Measurements from ENCODE around the genes CHST1 and ATG13.

DNA sequence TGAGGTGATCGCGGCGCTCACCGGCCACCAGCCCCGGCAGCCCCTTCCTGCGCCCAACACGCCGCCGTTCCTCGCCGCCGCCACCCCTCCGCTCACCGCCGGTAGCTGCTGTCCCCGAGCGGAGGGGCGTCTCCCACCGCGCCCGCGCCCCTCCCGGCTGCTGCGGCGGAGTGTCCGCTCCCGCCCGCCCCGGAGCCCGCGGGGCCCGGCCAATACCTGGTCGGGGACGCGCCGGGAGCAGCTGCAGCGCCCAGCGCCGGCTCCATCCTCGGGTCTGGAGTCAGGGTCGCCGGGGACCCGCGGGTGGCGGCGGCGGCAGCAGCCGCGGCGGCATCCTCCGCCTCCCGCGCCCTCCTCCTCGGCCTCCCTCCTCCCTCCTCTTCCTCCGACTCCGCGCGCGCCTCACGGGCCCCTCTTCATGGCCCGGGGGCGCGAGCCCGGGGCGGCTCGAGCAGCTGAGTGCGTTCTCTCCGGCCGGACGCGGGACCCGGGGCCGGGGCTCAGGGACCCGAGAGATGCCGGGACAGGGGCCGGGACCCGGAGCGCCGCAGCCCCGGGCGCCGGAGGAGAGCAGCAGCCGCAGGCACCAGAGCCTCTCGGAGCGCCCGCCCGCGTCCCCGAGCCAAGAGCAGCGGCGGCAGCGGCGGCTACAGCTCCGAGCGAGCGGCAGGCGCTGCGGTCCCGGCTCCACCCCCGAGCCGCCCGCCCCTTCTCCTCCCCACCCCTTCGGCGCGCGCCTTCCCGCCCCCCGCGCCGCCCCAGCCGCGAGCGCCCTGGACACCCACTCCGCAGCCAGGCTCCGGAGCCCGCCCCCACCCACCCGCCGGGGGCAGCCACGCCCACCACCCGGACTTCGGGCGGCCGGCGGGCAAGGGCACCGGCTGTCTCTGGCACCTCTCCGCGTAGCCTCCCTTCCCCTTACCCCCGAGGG, at the start of gene CHST1:
Gene CHST1, minus strand, starts transcription at position 661 of the 931 bp plus-strand sequence.
- RRBS: 3% methylated on average over 51 of the region's 128 CpGs

DNA sequence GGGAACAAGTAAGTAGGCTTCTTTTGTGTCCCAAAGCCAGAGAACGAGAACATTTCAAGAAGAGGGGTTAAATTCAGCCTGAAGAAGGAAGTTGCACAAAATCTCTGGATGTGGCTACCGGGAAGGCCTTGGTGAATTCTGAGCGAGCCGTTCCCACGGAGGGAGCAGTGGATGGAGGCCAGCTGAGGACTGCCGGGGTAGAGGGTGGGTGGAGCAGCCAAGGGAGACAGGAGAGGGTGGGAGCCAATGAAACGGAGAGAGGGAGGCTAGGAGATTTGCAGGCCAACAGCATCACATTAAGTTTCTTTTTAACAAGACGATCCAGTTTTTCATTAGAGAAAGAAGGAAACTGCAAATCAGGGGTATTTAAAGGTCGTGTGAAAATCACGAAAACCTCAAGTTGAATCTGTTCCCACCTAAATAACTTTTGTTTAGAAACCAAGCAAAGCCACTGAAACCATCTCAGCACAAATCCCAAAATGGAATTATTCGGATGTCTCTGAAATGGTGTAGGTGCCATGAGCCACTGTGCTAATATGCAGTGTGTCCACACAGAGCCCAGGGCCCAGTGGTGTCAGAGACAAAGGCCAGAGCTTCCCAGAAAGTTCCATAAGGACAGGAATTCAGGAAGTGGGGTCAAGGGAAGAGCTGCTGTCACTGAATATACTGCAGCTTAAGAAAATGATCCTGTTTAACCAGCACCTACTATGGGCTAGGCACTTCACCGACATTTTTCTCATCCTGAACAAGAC, 59.7 kb upstream of the SLC35C1 start:
- RRBS: 6% methylated on average over 4 of the region's 12 CpGs

- RRBS: no CpG with 5 or more reads among the region's 7 CpGs
Observed at GRCh38 chr11:45798743-45799038, 6.3 kb upstream of the SLC35C1 start.

GRCh38 chr11:45799039-45799666, 5.8 kb upstream of the SLC35C1 start:
- RRBS: no CpG with 5 or more reads among the region's 6 CpGs

DNA sequence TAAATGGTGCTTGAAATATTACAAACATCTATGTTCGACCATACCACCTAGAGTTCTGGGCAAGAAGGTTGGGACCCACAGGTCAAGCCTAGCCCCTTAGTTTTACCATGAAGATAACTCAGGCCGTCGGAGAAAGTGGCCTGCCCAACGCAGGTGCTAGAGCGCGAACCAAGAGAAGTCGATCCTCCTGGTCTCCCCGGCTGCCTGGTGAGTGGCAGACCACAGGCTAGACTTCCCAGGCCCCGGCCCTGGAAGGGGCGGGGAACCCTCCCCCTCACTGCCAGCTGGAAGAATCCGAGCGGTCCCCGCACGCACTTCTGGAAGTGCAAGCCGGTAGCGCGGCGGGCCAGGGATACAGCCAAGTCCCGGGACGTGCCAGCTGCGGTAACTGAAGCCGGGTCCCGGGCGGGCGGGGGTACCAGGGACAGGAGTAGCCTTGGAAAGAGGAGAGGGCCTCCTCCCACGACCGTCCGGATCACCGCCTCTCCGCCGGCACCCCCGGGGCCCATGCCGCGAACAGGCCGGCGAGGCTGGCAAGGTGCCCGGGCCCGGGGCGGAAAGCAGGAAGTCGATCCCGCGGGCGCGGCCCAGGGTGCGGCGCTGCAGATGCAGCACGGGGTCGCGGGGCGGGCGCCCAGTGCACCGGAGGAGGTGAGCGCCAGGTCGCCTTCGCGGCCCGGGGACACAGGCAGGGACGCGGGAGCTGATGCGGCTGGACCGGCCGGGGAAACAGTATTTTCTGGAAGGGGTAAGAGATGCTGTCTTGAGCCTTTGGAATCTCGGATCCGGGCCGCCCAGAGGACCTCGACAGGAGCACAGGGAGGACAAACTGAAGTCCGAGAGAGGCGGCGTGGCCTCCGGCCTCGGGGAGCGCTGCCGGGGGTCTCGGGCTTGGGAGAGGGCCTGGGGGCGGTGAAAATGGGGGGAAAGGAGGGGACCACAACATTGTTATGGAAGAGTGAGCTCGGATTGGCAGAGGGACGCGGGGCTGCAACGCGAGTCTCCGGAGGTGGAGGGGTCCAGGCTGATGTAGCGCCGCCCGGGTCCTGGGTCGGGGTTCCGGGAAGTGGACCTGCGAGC, 839 bp upstream of the SLC35C1 start:
- RRBS: 6% methylated on average over 47 of the region's 87 CpGs

DNA sequence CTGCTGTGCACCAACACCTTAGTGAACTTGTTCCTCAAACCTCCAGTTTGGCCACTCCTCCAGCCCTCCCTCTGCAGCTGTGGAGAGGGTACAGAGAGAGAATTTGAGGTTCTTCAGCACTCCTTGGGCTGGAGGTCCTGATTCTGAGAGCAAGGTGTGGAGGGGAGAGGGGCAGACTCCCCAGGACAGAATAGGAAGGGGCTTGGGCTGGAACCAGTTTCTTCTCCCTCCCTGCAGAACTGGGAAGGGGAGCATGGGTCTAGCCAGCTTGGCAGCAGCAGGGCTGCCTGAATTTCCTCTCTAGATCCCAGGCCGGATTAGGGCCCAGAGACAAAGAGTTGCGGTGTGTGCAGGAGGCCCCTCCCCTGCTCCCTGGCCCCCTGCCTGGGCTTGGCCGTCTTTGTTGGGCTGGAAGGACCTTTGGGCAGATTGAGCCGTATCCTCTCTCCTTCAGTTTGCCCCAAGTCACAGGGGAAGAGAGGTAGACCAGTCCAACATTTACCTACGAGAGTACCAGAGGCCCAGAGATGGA, 2.4 kb upstream of the PEX16 start:
- RRBS: no CpG with 5 or more reads among the region's 5 CpGs

- RRBS: no CpG with 5 or more reads among the region's 8 CpGs
Observed at GRCh38 chr11:45994176-45994975, 71.9 kb downstream of the LARGE2 start.

- RRBS: no CpG with 5 or more reads among the region's 2 CpGs
Observed at GRCh38 chr11:46001006-46001744, 78.7 kb downstream of the LARGE2 start.

- RRBS: no CpG with 5 or more reads among the region's 11 CpGs
Observed at GRCh38 chr11:46007178-46007756, 84.8 kb downstream of the LARGE2 start.

DNA sequence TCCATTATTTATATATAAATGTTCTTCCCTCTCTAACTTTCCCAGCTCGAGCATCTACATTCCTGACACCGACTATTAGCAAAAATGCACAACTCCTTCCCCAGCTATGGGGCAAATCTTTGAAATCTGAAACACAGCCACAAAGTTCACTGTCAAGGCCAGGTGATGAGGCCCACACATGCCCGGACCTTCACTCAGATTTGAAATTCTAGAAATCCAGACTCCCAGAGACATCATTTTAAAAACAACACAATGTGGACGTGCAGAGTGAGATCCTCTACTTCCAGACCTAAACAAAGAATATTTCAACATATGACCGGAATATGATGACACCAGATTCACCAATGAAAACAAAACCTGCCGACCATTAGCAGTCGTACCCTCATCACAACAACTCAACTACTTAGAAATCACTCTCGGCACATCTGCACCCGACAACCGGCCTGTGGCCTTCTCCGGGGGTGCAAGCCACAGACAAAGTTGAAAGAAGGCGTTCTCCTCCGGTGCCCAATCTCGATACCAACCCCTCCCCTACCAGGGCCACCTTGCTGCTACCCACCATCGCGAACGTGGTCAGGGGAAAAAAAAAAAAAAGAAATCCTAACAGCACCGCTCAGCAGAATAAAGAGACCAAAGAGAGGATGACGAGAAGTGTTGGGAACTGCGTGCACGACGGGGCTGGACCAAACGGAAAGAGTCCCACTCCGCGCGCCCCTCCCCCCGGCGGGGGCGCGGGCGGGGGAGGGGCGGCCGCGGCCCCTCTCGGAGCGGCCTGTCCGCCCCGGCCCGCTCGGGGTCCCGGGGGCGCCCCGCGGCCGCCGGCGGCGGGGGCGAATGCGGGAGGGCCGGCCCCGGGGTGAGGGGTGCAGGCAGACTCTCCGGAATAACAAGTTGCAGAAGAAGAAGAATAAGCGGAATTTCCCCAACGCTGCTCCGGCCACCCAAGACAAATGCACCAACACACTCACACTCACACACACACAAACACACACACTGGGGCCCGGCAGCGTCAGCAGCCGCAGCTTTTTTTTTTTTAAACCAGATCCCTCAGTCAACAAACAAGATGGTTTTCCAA, 1.8 kb downstream of the PHF21A start:
- RRBS: 1% methylated on average over 21 of the region's 59 CpGs

- RRBS: no CpG with 5 or more reads among the region's 6 CpGs
Observed at GRCh38 chr11:46265917-46266325, 11.5 kb upstream of the CREB3L1 start.

DNA sequence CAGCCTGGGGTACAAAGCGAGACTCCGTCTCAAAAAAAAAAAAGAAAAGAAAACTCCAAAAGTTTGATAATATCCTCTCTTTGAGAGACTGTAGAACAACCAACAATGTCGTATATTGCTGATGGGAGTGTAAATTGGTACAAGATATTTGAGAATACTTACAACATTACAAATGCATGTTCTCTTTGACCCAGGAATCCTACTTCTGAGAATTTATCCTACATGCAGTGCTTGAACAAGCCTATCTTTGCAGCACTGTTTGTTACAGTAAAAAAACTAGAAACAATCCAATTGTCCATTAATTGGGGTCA, 9.7 kb upstream of the CREB3L1 start:
- RRBS: no CpG with 5 or more reads among the region's 3 CpGs

DNA sequence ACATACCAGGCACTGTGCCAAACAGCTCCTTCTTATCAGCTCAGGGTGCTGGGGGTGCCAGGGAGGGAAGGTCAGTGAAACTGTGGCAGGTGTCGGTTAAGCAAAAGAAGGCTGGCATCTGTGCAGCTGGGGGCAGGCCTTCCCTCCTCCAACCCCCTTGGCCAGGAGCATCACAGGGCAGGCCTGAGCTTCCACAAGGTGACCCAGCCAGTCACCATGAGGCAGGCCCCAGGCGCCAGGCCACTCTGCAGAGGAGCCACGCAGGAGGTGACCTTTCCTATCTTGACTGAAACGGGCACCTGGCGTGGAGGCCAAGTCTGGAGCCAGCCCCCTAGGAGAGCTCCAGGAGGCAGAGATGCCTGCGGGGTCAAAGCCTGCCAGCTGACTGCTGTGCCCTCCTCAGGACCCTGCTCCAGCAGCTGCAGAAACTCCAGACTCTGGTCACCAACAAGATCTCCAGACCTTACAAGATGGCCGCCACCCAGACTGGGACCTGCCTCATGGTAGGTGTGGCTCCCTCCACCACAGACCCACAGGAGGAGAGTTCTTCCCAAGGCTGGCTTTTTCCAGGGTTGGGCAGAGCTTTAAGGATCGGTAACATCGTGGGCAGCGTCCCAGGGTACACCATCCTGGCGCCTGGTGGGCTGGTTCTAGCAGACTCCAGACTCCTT, 31.2 kb upstream of the DGKZ start:
- RRBS: no CpG with 5 or more reads among the region's 11 CpGs

GRCh38 chr11:46320540-46321253, 26.6 kb upstream of the DGKZ start:
- RRBS: no CpG with 5 or more reads among the region's 11 CpGs

- RRBS: 42% methylated on average over 11 of the region's 38 CpGs
Observed at GRCh38 chr11:46351599-46352854, 4.8 kb downstream of the DGKZ start.

DNA sequence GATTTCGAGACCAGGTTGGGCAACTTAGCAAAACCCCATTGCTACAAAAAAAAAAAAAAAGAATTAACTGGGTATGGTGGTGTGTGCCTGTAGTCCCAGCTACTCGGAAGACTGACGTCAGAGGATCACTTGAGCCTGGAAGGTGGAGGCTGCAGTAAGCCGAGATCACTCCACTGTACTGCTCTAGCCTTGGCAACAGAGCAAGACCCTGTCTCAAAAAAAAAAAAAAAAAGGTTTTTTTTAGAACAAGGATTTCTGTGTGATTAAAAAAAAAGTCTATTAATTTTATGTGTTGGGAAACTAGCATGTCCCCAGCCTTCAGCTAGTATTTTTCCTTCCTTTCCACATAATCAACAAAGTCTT, 5.6 kb upstream of the AMBRA1 start:
- RRBS: no CpG with 5 or more reads among the region's 4 CpGs

GRCh38 chr11:46617434-46618550, at the start of gene ATG13:
Gene ATG13 (plus strand): TSS chr11:46617553.
- RRBS: 2% methylated on average over 13 of the region's 56 CpGs

DNA sequence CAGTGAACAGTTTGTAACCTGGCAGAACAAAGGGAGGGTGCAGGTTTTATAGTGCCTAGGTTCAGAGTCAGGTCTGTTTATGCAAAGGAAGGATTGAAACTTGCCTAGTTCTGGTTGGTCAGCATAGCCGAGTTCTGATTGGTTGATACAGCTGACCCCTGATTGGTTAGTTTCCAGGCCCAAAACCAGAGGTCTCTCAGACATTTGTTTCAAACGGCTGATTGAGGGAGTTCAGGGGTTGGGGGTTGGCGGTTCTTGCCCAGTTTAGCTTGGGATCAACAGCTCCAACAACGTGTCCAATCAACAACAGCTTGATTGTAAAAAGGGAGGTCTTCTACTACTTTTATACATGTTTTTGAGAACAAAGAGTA, 25.6 kb downstream of the ATG13 start:
- RRBS: no CpG with 5 or more reads among the region's 4 CpGs

DNA sequence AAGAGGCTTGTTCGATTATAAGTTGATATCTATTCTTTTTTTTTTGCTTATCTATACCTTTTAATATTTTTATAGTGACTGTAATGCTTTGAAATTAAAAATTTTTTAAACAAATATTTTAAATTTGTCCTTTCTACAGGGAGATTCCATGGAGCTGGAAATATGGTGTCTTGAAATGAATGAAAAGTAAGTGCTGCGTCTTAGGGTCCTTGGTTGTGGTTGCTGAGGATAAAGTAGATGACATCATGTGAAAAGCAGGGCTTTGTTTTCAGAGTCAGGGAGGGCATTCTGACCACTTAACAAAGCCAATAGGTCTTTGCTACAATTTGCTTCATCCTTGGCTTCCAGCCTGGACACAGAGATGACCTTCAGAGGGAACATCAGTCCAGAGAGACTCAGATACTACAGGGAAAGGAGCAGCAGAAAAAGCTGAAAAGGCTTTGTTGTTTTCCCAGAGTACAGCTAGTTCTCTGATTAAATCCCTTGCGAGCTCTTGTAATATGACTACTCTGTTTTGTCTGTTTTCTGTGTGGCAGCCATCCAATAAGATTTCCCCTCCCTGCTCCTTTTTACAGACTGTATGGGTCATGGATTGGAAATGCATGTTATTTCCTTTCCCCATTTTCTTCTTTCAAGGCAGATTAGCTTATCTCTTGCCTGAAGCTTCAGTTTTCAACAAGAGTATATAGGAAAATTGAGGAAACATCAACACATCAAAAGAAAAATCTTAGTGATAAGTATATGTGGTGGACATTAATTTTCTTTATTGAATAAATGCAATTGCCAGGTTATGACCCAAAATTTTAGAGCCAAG, 31.9 kb downstream of the ATG13 start:
- RRBS: no CpG with 5 or more reads among the region's 3 CpGs

DNA sequence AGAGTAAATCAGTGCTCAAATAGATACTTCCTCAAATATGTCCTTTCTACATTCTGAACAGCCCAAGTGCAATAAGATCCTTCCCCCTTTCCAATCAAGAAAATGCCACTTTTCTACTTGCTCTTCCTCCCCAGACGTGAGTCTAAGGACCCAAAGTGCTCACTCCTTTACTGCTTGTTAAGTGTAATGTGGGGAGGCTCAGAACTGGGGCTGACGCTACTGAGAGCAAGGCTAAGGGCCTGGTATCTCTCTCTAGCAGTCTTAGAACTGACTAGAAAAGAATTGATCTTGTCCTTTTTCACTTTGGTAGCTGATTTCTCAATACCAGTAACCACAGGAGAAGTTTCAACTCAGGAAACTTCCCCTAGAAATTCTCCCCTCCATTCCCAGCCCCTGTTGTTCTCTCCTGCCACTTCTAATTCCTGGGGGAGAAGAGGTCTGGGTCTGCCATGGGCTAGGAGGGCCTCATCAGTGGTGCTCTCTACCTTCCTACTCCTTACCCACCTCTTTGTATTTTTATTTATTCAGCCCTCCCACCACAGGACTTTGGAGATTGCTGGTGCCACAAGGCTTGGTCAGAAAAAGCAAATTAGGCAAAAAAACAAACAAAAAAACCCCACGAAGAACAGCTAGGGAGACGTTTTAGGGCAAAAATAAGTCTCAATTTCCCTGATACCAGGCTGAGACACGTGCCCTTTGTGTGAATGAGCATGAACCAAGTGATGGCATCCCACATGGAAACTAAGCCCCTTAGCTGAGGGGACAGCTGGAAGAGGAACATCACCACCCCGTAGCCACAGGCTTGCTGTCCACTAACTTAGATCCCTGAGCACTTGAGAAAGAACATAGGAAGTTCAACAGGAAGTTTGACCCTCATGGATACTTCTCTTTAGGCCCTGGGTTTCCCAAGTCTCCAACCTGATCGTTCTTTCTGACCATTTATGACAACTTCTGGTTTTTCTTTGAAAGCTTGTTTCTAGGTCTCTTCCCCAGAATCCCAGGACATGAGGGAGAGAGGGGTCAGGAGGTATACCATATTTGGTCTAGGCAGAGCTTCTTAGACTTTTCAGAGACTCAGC, 11.3 kb upstream of the CKAP5 start:
- RRBS: no CpG with 5 or more reads among the region's 7 CpGs

Data from hTERT-HM (cell line).